LHCN-M2 (cell line): ENCODE results near the genes DESI1 and CCDC134.

DNA sequence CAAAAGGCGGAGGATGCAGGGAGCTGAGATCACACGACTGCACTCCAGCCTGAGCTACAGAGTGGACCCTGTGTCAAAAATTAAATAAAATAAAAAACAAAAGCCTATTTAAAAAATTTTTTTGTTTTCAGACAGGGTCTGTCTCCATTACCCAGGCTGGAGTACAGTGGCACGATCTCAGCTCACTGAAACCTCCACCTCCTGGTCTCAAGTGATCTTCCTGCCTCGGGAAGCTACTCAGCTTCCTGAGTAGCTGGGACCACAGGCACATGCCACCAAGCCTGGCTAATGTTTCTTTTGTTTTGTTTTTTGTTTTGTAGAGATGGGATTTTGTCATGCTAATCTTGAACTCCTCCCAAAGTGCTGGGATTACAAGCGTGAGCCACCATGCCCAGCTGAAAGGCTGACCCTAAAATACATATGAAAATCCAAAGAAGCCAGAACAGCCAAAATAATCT lies 20.5 kb upstream of the L3MBTL2 start:
- RAMPAGE, long total RNA: no peak

DNA sequence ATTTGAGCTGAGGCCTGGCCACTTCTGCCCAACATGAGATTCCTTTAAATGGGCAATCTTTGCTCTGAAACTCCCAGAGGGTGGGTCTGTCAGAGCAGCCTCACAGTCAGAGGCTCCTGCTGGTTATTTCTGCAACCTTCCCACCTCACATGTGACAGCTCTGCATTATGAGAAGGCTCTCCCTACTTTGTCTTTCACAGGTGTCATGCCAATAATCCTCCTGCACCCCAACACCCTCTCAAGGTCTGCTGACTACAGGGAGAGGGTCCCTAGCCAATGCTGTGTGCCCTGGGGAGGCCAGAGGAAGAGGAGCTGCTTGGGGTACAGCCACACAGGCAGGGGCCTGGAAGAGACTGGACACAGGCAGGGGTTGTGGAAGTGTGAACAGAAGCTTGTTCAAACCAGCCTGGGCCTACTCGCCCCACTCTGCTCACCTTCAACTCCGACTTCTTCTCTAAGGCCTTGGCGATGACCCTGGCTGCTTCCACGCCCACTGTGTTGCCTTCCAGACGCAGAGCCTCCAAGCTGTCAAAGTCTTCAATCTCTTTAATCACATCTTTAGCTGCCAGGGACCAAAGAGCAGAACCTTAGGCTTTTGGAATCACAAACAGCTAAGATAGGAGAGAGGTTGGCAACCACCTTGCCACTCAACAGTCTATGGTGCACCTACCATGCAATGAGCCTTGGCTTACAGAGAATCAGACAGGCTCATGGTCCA lies 11.7 kb downstream of the RANGAP1 start:
- RAMPAGE, long total RNA: no peak

DNA sequence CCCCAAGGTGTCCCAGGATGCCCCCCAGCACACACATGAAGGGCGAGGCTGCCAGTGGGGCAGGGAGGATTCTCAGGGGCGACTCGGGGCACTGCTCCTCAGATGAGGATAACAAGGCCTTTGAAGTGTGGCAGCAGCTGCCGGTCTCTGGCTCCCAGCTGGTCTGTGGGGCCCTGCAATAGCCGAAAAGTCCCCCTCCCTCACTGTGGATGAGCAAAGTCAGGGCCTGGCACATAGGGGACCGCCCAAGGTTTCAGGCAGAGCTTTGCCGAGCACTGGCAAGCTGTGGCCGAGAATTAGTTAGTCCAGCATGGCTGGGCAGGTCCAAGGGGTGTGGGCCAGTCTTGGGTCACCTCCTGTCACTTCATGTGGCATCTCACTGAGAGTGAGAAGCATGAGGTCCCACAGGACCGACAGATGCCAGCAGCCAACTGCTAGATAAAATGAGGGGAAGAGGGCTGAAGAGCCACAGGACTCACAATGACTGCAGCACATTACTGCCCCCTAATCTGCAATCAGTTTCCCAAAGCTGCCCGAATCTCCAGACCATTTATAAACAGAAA lies 12.6 kb upstream of the TEF start:
- RAMPAGE, long total RNA: no peak

DNA sequence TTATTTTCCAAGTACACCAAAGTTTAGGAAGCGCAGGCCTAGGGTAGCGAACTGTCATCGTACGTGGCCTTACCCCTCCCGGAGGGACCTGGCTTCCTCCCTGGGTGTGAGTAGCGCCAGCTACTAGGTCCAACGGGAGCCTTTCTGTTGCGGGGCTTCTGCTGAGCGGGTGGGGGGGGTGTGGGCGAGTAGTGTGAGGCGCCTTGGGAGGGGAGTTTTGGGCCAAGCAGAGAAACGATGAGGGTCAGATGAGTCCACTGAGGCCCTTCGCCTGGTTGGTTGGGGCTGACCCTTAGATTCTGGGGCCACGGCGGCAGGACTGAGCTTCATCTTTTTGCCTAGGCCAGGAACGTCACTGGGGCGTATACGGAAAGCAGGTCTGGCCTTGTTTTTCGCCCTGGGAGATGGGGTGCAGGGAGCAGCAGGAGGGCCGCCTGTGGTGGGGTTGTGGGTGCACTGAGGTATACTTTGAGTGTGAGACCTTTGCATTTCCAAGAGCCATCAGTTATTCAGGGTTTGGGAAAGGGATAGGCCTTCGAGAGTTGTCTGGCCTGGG lies 948 bp downstream of the TEF start:
- RAMPAGE, long total RNA: no peak

DNA sequence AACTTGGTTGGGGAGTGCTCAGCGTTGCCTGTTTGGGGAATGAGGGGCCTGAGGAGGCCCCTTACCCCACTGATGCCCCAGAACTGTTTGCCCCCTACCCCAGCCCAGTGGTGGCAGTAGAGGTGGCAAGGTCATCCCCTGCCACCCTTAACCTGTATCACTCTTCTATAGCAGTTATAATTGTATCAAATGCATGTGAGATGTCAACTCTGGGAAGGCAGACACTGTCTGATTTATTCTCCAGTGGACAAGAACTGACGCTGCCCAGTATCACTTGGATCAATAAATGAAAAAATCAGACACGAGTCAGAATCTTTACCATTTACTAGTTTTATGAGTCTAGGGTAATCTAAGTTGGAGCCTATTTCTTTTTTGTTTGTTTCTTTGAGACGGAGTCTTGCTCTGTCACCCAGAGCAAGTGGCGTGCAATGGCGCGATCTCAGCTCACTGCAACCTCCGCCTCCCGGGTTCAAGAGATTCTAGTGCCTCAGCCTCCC lies 14.5 kb downstream of the TOB2 start:
- RAMPAGE, long total RNA: no peak

GRCh38 chr22:41436871-41437452 lies 9.6 kb downstream of the TOB2 start:
- RAMPAGE, long total RNA: no peak

- RAMPAGE, long total RNA: no peak
Observed at GRCh38 chr22:41557160-41558222, 3.3 kb upstream of the CSDC2 start.

GRCh38 chr22:41589166-41589667 lies 423 bp downstream of the PMM1 start:
- RAMPAGE, long total RNA: no peak

GRCh38 chr22:41620595-41621123 lies at the start of gene DESI1:
Gene DESI1, minus strand, starts transcription at chr22:41621043.
- RAMPAGE, long total RNA: start-site peak on the minus strand at chr22:41621020-41621050, 49 reads

DNA sequence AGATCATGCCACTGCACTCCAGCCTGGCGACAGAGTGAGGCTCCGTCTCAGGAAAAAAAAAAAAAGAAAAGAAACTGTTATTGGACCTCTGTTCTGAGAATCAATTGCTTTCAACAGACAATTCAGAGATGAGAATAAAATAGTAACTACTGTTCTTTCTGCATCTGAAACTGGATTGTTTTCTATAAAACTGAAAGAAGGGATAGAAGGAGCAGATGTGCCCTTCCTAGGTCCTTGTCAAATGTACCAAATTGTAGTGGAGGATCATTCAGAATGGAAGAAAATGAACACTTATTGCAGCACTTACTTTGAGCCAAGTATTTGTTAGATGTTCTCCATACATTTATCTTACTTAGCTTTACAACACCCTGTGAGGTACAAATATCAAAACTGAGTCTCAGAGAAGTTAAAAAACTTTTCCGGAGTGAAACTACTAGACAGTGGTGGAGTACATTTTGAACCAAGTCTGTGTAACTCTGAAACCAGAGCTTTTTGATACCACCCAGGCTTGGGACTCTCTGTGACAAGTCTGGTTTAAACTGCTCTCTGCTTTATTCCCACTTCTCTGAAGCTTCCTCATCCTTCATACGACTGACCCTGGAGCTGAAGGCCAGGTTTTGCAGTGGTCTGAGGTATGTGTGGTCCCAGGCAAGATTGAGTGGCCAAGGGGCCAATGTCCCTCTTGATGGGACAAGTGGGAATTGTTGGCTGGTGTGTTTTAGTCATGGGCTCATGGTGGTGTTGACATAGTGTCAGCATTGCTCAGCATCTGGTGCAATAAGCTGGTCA lies 48.3 kb upstream of the CCDC134 start:
- RAMPAGE, long total RNA: no peak

DNA sequence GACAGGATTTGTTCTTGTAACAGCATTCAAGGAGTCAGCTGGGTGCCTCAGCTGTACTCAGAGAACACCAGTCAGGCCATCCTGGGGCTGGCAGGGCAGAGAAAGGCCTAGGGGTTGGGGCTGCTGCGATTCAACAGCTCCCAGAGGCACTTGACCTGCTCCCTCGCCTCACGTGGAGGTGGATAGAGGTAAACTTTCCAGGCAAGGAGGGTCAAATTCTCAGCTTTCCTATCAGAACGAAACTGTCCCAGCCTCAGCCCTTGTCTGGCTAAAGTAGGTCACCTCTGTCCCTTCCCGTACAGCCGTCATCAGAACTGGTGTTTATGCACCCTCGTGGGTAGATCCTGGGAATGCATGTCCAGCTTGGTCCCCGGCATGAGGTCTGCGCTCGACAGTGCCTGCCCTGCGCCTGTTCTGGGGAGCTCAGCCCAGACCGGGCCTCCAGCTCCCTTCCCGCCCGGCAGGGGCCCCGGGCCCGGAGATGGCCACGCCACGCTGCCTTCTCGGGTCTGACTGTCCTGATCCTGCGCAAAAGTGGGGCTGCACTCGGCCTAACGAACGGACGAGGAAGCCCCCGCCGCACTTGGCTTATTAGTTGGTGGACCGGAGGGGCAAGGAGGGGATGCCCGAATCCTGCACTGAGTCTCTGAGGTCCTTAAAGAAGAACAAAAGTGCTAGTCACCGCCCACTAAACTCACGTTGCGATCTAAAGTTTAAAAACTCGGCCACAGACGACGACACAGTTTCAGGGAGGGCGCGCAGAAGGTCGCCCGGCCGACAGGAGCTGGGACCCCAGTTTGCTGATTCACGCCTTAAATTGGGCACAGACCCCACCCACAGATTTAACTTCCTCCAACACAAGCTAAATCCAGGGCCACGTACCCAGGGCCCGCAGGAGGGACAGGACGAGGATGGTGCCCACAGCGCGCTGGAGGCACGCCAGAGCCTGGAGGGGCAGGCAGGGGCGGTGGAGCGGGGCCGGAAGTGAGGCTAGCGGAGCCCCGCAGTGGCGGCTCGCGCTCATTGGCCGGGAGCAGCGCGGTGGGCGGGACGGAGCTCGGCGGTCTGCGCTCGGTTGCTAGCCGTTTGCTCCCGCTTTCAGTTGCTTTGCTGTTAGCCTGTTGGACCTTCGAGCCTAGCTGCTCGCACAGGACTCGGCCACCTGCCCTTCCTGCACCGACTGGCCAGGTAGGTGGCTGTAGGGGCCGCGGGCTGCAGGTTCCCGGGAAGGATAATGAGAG lies at the start of gene CCDC134:
Gene CCDC134, plus strand, starts transcription at position 1,101 of the 1,241 bp plus-strand sequence.
- RAMPAGE, long total RNA: no peak

DNA sequence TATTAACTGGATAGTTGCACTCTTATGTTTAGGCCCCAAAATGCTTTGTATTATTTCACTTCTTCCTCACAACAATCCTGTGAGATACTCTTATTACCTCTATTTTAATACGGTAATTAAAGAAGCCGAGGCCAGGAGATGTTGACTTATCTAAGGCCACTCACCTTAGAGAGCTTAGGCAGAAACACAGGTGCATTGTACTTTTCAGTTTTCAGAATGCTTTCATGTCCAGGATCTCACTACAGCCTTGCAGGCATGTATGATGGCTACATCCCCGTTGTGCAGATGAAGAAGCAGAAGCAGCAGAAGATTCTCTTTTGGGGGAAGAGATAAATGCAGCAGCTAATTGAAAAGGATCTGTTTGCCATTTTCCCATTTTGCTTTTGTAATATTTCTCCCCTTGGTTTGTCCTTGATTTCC lies 1.4 kb downstream of the SREBF2 start:
- RAMPAGE, long total RNA: no peak

DNA sequence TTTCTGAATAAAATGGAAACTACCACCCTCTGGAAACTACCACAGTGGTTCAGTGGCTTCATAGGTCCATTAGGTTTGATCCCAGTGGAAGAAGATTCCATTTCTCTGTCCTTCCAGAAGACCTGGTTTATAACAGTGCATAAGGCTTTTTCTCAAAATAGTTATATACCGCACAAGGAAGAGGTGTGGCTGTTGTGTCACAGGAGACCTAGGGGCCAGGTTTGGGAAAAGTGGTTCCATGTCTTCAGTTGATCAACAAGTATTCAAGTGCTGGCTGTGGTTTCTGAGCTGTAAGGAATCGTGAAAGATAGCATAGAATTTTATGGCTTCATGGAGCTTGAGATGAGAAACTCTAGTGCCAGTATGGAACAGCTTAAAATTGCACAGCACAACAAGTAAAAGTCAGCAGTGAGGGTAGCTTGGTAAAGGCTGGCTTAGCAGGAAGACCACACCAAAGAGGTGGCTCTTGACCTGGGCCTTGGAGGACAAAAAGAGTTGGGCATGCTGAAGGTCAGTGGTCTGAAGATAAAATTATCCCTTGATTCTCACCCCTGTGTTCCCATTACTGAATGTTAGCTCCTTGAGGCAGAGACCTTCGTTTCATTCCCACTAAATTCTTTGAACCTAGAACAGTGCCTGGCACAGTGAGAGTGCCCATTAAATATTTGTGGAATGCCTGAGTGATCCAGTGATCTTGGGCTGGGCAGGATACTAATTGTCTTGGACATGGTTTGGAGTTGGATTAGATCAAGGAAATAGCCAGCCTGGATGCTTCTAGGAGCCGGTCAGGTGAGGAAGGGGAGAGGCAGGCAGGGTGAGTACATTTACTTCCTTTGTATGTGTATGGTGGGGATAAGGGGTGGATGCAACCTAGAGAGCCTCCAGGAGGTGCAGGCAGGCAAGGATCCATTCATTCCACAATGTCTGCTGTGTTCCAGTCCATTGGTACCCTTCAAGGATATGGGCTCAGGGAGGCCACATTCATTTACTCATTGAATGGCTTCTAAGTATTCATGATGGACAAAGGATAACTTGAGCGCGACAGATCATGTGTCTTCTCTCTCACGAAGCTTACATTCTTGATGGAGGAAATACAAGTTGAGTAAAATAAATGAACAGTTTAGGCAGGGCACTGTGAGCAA lies 3.5 kb downstream of the SREBF2 start:
- RAMPAGE, long total RNA: no peak

DNA sequence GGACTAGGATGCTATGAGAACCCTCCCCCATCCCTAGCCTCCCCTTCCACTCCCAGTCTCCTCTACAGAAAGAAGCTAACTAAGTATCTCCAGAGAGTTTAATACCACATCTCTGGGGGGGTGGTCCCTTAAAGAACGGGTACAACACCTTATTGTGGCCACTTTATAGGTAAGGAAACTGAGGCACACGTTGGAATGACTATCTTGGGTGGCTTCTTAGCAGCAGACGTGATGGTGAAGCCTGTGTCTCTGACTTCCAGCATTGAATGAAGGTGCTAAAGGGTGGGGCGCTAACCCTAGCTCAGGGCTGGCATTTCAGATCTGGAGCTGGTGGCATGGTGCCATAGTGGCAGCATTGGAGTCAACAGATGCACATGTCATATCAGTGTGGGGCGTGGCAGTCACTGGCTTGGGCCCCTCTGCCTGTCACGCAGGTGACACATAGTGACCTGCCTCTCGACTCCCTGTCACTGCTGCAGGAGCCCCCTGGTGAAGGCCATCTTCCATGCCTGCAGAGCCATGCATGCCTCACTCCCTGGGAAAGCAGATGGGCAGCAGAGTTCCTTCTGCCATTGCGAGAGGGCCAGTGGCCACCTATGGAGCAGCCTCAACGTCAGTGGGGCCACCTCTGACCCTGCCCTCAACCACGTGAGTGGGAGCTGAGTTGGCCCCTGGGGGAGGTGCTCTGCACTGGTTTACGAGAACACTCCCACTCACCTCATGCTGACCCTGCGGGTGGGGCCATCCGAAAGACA lies 14.8 kb downstream of the SHISA8 start:
- RAMPAGE, long total RNA: no peak

GRCh38 chr22:41906849-41908100 lies 7.6 kb downstream of the SHISA8 start:
- RAMPAGE, long total RNA: no peak

GRCh38 chr22:42080328-42080843 lies 886 bp downstream of the SMDT1 start:
- RAMPAGE, long total RNA: no peak

DNA sequence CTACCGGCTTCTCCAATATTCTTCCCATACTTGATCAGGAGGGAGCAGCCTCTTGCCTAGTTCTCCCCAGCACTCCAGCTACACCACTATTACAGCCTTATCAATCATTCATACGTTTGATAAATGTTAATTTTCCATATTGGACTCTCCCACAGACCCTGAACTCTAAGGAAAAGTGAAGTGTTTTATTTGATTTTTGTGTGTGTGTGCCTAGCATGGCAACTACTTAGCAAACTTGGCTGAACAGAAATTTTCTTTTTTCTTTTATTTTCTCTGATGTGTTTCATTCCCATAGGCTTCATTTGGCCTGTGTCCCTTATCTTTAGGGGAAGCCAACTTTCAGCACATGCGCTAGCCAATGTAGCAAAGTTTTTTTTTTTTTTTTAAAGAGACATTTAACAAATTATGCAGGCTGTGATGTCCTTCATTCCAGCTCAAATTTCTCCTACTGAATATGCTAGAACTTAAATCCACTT lies 14.3 kb downstream of the TCF20 start:
- RAMPAGE, long total RNA: no peak

DNA sequence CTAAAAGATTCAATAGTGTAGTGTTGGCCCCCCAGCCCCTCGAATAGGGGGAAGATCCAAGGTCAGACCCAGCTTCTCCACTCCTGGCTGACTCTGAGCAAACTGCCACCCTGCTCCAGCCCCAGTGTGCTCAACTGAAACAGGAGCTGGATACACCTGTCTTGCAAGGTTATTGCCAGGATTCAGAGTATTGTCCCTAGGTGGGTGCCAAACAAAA lies 22.6 kb upstream of the TCF20 start:
- RAMPAGE, long total RNA: no peak

GRCh38 chr22:42384590-42385217 lies 47.5 kb downstream of the NFAM1 start:
- RAMPAGE, long total RNA: no peak

DNA sequence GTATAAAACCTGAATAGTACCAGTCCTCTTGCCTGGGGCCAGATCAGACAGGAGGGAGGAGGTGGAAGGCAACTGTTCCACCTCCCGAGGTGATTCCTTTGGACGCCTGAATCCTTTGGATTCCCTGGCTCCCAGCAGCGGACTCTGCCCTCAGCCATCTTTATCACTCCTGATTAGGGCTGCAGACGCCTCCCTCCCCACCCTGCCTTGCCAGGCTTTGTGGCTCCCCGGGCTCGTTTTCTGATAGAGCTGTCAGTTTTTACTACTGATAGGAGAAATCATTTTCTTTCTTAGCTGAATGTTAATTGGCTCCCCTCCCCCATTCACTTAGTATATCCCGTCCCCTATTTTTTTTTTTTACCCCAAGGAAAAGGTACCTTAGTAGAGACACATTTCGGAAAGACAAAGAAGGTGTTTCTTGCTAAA lies 27.5 kb upstream of the NFAM1 start:
- RAMPAGE, long total RNA: no peak